K562 (cell line): Measurements from ENCODE around the gene NCAPD3.

- RAMPAGE, long total RNA, result no peak
- RRBS, result no CpG with 5 or more reads among the region's 6 CpGs
PRO-cap:
- standard, result no peak
- CoPRO, capped RNA only, 2 experiments, result no peak in any of the 2 experiments
- CoPRO, capped and uncapped RNA, 2 experiments, result no peak in any of the 2 experiments
- CoPRO, uncapped RNA only, 2 experiments, result no peak in any of the 2 experiments
CAGE:
- cytosol, long polyA plus RNA, result no peak
- long polyA plus RNA, result no peak
- nucleolus, long total RNA, result no peak
- nucleus, long polyA plus RNA, result no peak
Observed at GRCh38 chr11:133981026-133981582, 24.3 kb upstream of the IGSF9B start.

DNA sequence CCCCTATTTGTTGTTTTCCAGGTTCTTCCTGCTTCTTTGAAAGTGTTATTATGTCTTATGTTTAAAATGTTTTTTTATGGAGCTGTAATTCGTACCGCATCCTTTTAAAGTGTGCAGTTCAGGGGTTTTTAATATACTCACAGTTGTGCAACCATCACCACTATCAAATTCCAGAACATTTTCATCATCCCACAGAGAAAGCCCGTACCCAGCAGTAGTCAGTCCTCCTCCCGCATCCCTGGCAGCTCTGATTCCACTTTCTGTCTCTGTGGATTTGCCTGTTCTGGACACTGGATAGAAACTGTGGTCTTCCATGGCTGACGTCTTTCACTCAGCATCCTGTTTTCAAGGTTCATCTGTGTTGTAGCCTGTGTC lies 73.7 kb downstream of the JAM3 start:
- RAMPAGE, long total RNA, result no peak
- RRBS, result no CpG with 5 or more reads among the region's 5 CpGs
PRO-cap:
- standard, result no peak
- CoPRO, capped RNA only, 2 experiments, result no peak in any of the 2 experiments
- CoPRO, capped and uncapped RNA, 2 experiments, result no peak in any of the 2 experiments
- CoPRO, uncapped RNA only, 2 experiments, result peak in 1 of 2 experiments; most common plus-strand start position 107 of the sequence (in 1)
CAGE:
- cytosol, long polyA plus RNA, result no peak
- long polyA plus RNA, result no peak
- nucleolus, long total RNA, result no peak
- nucleus, long polyA plus RNA, result no peak

GRCh38 chr11:134223686-134224738 lies at the start of gene NCAPD3:
Gene NCAPD3, minus strand, starts transcription at chr11:134223967.
- RAMPAGE, long total RNA, result start-site peak on the minus strand at chr11:134223932-134223996, 663 and 437 reads in 2 replicates
- RRBS, result 2% methylated on average over 45 of the region's 109 CpGs
PRO-cap:
- standard, result bidirectional peak, plus-strand start at chr11:134224103, minus-strand start at chr11:134223956; bidirectional peak, plus-strand start at chr11:134224687, minus-strand start at chr11:134224547
- CoPRO, capped RNA only, 2 experiments, result peak in 2 of 2 experiments; most common plus-strand start chr11:134224127 (in 2); most common minus-strand start chr11:134223967 (in 2)
- CoPRO, capped and uncapped RNA, 2 experiments, result peak in 2 of 2 experiments; most common plus-strand start chr11:134224134 (in 1); most common minus-strand start chr11:134223966 (in 2)
- CoPRO, uncapped RNA only, 2 experiments, result peak in 2 of 2 experiments; most common plus-strand start chr11:134224161 (in 2); most common minus-strand start chr11:134223936 (in 1)
CAGE:
- cytosol, long polyA plus RNA, result start-site peak on the minus strand at chr11:134223943-134223991, 214 and 277 reads in 2 replicates
- long polyA plus RNA, result start-site peak on the minus strand at chr11:134223932-134223991, 202 and 61 reads in 2 replicates
- nucleolus, long total RNA, result no peak
- nucleus, long polyA plus RNA, result start-site peak on the minus strand at chr11:134223932-134223986, 174 and 462 reads in 2 replicates

DNA sequence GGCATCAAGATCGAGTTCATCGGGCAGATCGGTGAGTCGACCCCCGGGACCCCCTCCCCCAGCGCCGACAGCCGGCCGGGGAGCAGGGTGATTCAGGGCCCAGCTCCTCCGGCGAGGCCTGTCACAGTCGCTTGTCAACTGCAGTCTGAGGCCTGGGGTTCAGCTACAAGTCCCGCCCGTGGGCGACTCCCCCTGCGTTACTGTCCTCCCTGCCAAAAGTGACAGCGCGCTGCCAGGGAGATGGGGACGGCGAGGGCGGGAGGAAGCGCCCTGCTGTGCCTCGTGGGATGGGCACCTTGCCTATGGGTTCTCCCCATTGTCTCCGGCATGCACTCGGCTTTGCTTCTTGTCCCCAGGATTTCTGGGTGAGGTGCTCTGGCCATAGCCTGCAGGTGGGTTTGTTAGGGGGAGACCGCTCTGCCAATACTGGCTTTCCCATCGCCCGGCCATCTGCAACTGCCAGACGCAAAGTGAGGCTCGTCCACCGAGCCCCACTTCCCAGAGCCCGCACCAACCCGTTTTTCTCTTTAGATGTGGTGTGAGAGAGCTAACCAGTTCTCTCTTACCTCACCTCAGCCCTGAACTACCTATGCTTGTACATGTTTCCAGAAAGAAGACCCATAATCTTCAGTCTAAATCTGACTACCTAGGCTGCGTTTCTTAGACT lies 977 bp downstream of the VPS26B start:
- RAMPAGE, long total RNA, result no peak
- RRBS, result 1% methylated on average over 5 of the region's 34 CpGs
PRO-cap:
- standard, result unidirectional peak, minus-strand start at position 140 of the sequence; unidirectional peak, minus-strand start at position 458 of the sequence
- CoPRO, capped RNA only, 2 experiments, result peak in 2 of 2 experiments; most common plus-strand start position 143 of the sequence (in 1); most common minus-strand start position 140 of the sequence (in 1)
- CoPRO, capped and uncapped RNA, 2 experiments, result no peak in any of the 2 experiments
- CoPRO, uncapped RNA only, 2 experiments, result no peak in any of the 2 experiments
CAGE:
- cytosol, long polyA plus RNA, result no peak
- long polyA plus RNA, result no peak
- nucleolus, long total RNA, result no peak
- nucleus, long polyA plus RNA, result no peak

DNA sequence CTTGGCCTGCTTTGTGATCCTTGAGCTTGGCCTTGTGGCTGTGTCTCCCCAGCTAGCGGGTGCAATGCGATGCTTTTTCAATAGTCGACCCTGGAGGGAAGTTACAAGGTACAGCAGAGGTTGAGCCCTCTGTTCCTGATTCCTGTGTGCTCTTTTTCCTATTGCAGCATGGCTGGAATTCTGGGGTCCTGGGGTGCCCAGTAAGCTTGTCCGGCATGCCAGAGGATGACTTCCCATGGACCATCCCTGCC lies 225.6 kb upstream of the B3GAT1 start:
- RAMPAGE, long total RNA, result no peak
- RRBS, result no CpG with 5 or more reads among the region's 4 CpGs
PRO-cap:
- standard, result no peak
- CoPRO, capped RNA only, 2 experiments, result no peak in any of the 2 experiments
- CoPRO, capped and uncapped RNA, 2 experiments, result no peak in any of the 2 experiments
- CoPRO, uncapped RNA only, 2 experiments, result no peak in any of the 2 experiments
CAGE:
- cytosol, long polyA plus RNA, result no peak
- long polyA plus RNA, result no peak
- nucleolus, long total RNA, result no peak
- nucleus, long polyA plus RNA, result no peak

GRCh38 chr11:134851842-134852266 lies 439.8 kb upstream of the B3GAT1 start:
- RAMPAGE, long total RNA, result no peak
- RRBS, result no CpG with 5 or more reads among the region's 15 CpGs
PRO-cap:
- standard, result no peak
- CoPRO, capped RNA only, 2 experiments, result no peak in any of the 2 experiments
- CoPRO, capped and uncapped RNA, 2 experiments, result no peak in any of the 2 experiments
- CoPRO, uncapped RNA only, 2 experiments, result no peak in any of the 2 experiments
CAGE:
- cytosol, long polyA plus RNA, result no peak
- long polyA plus RNA, result no peak
- nucleolus, long total RNA, result no peak
- nucleus, long polyA plus RNA, result no peak